Placental pericyte (primary cell): ENCODE measurements around a stretch of chr15.

- CAGE, long polyA plus RNA = no peak
Measured at GRCh38 chr15:94463361-94463749, 232.0 kb downstream of the MCTP2 start.

GRCh38 chr15:94672405-94672748 lies 441.0 kb downstream of the MCTP2 start:
- CAGE, long polyA plus RNA = no peak

GRCh38 chr15:95075515-95075946 lies 844.2 kb downstream of the MCTP2 start:
- CAGE, long polyA plus RNA = no peak

- CAGE, long polyA plus RNA = no peak
Measured at GRCh38 chr15:95163020-95163219, 931.6 kb downstream of the MCTP2 start.

GRCh38 chr15:95169666-95170958 lies 938.8 kb downstream of the MCTP2 start:
- CAGE, long polyA plus RNA = no peak

DNA sequence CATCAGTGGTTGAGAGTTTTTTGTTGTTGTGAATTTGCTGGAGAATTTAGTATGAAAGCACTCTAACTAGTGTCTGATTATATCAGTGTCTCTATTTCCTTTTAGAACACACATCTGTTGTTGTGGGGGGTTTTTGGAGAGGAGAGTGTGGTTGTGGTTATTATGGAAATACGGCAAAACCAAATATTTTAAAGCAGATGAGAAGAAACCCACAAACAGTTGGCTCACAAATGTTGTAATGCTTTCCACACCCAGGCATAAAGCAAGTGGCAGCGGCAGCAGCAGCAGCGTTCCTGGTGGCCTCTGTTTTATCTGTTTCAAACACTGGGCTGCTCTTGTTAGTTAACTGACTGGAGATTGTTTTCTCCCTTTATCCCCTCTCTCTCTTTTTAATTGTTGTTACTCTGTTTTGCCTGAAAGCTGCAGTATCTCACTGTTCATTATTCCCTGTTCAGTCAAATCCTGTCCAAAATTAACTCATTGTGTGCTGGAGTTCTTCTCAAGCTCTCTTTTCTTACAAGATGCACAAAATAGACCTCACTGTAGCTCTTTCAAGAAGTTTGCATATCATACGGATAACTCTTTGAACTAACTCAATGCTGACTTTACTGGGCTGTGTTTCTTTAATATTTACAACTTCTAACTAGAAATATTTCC lies 1045.5 kb upstream of the NR2F2 start:
- CAGE, long polyA plus RNA = no peak

DNA sequence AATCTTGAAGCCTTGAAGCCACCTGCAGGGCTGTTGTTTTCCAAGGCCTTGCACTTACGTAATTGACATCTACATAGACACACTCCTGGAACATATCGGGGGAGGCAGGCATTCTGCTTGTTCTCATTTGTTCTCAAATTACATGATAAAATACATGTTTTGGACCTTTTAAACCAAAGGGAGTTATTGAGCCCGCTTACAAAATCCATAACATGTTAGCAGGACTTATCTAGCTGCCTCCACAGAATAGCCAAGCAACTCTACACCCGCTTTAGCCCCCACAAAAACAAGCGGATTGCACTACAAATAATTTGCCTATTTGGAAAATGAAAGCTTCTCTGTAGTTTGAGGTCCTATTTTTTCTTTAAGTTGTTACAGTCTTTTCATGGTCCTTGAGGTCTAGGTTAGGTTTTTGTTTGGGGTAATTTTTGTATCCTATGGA lies 1004.5 kb upstream of the NR2F2 start:
- CAGE, long polyA plus RNA = no peak

DNA sequence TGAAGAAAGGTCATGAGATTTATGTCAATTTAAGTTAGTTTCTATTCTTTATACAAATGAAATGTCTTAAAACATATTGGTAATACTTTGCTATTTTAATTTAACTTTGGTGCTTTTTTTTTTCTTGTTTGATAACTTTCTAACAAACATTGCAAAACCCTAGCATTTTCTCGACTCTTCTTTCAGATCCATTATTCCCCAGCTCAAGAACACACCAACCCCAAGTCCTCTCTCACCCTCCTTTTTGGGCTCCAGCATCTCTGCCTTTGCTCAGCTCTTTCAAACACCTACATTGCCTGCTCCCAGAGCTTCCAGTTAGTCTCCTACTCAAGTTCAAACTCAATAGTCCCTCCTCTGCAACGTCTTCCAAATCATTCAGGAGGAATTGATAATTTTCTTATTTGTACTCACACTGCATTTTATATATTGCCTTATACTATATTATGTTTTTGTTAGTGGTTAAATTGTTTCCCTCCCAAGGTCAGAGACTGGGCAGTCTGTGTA lies 852.4 kb upstream of the NR2F2 start:
- CAGE, long polyA plus RNA = no peak

DNA sequence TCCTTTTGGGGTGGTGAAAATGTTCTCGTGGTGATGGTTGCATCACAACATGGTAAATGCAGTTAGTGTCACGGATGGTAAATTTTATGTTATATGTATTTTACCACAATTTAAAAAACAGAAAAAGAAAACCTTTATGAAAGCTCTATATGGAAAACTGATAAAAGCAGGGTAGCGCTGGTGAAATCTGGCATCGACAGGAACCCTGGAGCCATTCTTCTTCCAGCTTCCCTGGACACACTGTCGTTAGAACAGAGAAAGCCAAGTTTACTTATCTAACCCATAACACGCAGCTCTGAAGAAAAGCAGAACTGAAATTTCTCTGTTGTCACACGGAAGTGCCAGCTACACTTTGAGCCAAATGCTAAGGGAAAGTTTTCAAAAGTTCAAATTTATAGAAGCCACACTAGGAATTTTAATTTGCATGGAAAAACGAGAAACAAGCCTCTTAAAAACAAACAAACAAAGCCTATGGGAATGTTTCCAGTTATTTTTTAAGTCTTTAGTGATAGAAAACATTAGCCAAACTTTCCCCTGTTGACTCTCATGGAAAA lies 287.6 kb upstream of the NR2F2 start:
- CAGE, long polyA plus RNA = no peak

DNA sequence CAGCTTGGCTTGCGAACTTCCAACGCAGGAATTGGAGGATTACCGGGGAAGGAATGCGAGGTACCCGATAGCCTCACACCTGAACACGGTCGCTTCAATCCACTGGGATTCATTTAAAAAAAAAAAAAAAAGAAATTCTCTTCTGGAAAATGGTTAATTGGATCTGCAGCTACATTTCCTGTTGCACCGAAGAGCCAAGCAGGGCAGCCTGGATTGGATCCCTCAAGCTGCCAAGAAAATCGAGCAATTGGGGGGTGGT lies 9.6 kb upstream of the NR2F2 start:
- CAGE, long polyA plus RNA = no peak

- CAGE, long polyA plus RNA = no peak
Measured at GRCh38 chr15:96335847-96336630, 5.5 kb downstream of the NR2F2 start.

DNA sequence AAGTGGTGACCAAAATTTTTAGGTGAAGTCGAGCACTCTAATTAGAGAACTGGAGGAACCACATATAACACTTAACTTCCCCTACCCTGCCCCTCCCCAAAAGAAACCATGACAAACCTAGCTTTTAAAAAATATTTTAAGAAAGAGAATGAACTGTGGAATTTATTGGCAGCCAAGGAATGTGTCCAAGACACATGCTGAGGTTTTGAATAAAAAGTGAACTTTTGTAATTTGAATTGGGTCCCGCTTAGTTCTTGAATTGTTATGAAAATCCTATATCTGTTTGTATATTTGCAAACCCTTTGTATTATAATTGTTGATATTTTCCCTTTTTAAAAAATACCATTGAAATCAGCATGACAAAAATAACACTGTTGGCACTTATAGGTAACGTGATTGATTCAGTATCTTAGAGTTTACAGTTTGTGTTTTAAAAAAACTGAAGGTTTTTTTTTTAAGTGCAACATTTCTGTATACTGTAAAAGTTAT lies 7.8 kb downstream of the NR2F2 start:
- CAGE, long polyA plus RNA = no peak

DNA sequence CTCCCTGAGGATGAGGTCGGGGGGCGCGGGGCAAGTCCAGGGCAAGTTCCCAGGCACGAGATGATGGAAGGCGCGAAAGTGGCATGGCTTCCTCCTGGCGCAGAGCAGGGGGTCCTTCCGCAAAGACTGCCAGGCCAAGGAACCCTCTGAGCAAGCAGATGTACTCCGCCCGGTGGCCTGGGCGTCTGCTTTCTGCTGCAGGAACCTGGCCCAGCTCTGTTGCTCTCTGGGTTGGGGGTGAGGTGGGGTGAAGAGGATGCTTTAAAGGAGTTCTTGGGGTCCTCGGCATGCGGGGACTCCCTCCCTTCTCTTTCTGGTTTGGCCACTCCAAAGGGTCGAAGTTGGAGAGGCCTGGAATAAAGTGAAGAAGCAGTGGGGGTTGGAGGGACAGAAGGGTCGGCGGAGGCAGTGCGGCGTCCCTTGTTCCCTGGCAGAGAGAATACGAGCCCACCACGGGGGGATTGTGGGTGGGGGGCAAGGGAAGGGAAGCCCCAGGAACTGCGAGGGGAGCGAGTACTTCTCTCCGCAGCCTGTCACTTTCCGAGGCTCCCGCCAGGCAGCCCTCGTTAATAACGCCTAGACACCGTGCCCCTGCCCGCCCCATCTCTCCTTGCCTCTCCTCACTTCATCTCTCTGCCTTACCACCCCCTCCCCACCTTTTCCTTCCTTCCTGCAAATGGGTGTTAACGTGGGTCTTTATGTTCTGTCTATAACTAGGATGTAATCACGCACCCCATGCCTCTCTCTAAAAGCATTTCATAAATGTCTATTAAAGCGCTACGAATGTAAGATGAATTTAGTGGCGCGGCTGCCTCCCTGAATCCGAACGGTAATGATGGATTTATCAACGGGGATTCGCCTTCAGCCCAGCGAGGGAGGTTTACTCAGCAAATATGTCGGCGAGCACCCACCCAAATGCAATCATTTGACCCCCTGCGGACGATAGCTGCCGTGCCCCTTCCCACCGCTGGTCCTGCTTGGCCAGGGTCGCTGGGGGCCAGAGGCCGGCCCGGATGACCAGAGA lies 13.6 kb downstream of the NR2F2 start:
- CAGE, long polyA plus RNA = no peak

- CAGE, long polyA plus RNA = no peak
Measured at GRCh38 chr15:97295680-97296557, 664.6 kb upstream of the ARRDC4 start.

GRCh38 chr15:97890400-97890637 lies 70.2 kb upstream of the ARRDC4 start:
- CAGE, long polyA plus RNA = no peak

- CAGE, long polyA plus RNA = no peak
Measured at GRCh38 chr15:97947733-97948338, 12.7 kb upstream of the ARRDC4 start.

DNA sequence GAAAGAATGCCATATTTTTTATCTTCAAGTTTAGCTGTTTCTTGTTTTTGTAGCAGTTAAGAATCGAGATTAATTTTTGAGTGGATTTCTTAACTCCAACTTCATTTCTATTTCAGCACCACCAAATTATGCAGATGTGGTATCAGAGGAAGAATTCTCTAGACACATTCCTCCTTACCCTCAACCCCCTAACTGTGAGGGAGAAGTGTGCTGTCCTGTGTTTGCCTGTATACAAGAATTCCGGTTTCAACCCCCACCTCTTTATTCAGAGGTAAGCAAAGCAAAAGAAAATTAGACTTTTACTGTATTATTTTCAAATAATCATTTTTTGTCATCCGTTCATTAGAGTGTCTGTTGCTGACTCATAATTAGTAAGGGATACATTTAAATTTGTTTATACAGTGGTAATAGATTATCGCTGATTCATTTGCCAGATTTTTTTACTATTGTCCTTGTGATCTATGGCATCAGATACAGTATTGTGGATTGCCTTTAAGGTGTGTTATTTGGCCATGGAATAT lies 10.0 kb downstream of the ARRDC4 start:
- CAGE, long polyA plus RNA = no peak

- CAGE, long polyA plus RNA = no peak
Measured at GRCh38 chr15:97970994-97971696, 10.6 kb downstream of the ARRDC4 start.

DNA sequence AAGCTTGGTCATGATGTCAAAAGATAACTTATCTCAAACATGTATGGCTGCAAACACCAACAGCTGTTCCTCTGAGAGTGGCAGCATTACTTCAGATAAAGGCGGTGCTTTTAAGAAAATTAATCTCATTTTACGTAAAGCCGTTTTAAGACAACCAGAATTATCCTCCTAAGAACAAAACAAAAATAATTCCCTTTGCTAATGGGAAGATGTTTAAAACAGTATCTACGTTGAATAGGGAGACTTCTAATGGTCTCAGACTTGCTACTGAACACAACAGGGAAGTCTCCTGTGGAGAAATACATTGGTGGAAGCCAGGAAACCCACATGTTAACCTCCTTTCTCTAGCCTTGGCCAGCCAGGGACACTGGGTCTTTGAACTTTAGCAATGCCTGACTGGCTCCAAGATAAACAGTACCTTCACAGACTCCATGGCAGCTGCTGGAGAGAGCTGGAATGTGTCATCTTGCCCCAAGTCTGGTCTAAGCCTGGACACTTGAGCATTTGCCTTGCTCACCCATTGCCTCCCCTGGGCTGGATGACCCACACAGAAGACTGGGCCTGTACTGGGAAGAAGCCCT lies 18.2 kb downstream of the ARRDC4 start:
- CAGE, long polyA plus RNA = no peak

DNA sequence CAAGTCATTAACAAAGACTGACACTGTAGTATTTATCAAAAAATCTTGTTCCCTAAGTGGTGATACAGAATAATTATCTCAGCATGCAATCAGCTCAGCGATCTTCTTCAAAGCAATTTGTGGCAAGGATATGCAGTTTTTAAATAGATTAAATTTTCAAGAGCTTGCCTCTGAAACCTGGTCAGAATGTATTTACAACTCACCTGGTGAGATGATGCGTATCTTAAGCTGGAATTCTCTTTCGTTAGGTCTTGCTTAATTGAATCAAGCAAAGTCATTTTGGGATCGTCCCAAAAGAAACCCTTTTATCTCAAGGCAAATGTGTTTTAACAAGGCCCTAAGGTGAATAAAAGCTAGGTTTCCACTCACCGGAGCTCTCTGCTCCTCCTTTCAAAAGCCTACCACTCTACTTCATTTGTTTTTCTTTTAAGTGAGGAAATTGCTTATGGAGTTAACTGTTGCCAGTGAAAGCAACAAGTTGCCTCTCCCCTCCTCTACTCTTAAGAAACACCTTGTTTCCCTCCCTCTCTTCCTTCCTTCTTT lies 101.3 kb upstream of the IGF1R start:
- CAGE, long polyA plus RNA = no peak